Karpas-422 (cell line): ENCODE measurements around a stretch of chr15.

GRCh38 chr15:93067712-93067986 lies 21.4 kb downstream of the RGMA start:
- PRO-cap = no peak
- RAMPAGE, long total RNA = no peak

DNA sequence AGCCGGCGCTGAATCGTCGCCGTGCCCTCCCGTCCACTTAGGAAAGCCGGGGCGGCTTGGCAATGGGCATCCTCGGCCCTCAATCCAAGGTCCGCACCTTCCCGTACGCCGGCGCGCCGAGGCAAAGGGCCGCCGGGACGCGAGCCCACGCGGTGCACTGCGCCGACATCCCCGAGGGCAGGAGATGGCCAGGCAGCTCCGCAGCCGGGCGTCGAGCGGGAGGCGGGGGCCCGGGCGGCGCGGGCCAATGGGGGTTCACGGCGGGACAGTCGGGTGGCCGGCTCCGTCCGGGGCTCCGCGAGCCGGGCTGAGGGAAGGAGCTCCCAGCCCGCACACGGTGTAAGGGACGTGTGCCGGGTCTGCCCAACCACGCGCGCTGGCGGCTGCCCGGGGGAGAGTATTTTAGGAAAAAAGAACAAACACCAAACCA lies 694 bp downstream of the RGMA start:
- PRO-cap = no peak
- RAMPAGE, long total RNA = no peak

GRCh38 chr15:93265013-93265373 lies 176.0 kb upstream of the RGMA start:
- PRO-cap = no peak
- RAMPAGE, long total RNA = no peak

DNA sequence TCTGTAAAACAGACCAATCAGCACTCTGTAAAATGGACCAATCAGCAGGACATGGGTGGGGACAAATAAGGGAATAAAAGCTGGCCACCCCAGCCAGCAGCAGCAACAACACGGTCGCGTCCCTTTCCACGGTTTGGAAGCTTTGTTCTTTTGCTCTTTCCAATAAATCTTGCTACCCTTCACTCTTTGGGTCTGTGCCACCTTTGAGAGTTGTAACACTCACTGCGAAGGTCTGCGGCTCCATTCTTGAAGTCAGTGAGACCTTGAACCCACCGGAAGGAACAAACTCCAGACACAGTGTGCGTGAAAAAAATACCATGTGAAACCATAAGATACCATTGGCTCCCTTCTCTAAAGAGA lies 465.7 kb upstream of the RGMA start:
- PRO-cap = no peak
- RAMPAGE, long total RNA = no peak

DNA sequence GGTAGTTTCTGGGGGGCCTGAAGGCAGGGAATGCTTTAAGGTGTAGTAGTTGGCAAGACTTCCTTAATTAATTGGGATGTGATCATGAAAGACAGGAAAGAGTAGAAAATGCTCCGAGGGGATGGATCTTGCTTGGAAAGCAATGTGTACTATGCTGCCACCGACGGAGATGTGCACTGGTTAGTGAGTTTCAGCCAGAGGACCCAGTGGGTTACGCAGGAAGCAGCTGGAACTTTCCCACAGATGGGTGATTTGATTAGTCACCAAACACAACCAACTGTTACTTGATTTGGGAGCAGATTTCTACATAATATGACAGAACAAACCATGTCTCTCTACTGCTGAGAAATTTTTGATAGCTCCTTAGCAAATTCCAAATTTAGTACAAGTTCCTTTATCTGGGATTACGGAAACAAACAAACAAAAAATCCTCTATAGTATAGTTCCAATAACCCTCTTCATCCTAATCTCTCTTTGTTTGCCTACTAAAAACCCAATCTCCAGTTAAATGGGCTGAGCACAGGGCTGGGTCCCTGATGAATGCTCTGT lies 245.4 kb upstream of the MCTP2 start:
- PRO-cap = no peak
- RAMPAGE, long total RNA = no peak

DNA sequence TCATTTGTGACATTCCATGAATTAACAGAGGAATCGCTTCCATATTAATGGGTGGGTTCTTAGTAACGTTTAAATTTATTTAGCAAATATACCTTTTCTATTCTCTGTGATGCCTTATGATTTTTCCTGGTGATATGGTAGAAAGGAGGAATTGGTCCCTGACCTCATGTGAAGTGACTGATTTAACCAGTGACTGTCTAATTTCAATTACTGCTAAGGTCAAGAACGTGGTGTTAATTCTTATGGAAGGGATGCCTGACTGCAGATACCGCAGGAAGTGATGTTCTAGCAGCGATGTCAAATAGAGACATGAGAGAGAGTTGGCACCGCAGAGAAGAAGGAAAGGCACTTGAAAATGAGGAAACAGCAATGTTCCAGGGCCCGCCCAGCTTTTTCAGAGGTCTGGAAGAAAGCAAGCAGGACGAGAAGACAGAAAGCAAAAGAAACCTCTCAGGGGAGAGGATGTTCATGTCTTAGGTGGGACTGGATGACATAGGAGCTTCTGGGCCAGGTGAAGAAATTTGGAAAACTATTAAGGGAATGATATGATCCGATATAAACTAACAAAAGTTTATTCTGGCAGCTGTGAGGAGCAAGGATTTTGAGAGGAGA lies 146.3 kb downstream of the MCTP2 start:
- PRO-cap = no peak
- RAMPAGE, long total RNA = no peak

GRCh38 chr15:94406427-94407159 lies 175.2 kb downstream of the MCTP2 start:
- PRO-cap = no peak
- RAMPAGE, long total RNA = no peak

- PRO-cap = no peak
- RAMPAGE, long total RNA = no peak
Measured at GRCh38 chr15:94459675-94460495, 228.5 kb downstream of the MCTP2 start.

DNA sequence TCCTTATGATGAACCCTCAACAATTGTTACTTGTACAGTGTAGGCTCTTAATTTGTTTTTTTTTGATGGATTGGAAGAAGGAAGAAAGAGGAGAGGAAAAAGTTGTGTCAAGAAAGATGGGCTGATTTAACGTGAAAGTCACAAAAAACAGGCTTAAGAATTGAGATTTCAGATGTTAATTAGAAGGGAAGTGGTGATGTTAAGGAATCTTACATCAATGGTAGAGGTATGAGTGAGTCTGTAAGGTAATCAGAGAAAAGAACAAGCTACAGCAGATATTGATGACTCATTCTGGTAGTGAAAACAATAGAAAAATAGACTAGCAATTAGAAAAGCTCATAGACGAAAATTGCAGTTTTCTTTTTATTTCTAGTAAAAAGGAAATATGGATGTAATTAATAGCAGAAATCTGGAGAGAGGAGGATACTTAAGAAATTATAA lies 559.6 kb downstream of the MCTP2 start:
- PRO-cap = no peak
- RAMPAGE, long total RNA = no peak

DNA sequence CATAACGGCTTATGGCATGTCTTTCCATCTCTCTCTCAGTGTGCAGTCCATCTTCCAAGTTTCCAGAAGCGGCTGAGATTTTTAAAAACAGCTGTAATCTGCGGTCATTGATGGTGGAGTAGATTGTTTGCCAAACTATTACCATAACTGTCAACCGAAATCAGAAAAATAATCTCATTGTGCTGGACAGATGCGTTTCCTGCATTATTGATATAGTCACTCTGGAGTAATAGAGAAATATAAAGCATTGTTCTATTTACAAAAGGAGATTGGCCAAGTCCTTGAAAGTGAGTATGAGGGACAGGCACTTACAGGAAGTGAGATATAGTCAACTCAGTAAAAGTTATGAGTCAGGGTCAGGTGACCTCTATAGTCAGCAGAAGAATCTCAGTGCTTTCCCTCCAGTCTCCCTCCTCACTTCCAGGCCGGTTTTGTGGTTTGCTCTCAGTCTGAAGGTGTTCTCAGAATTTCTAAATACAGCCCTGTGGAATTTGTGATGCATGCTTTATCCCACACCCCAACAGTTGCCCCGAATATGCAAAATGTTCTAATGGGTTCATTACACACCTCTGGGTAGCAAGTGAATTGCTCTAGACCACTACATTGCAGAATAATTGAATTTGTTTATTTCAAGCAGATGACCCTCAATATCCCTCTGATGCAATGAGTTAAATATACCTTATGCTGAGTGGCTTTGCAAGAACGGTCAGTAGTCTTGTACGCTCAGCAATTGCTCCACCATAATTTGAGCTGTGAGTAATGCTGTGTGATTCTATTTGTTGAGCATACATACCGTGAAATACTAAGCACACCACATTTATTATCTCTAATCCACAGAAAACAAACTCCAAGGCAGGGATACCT lies 787.6 kb downstream of the MCTP2 start:
- PRO-cap = no peak
- RAMPAGE, long total RNA = no peak

GRCh38 chr15:95161954-95162507 lies 930.7 kb downstream of the MCTP2 start:
- PRO-cap = no peak
- RAMPAGE, long total RNA = no peak

DNA sequence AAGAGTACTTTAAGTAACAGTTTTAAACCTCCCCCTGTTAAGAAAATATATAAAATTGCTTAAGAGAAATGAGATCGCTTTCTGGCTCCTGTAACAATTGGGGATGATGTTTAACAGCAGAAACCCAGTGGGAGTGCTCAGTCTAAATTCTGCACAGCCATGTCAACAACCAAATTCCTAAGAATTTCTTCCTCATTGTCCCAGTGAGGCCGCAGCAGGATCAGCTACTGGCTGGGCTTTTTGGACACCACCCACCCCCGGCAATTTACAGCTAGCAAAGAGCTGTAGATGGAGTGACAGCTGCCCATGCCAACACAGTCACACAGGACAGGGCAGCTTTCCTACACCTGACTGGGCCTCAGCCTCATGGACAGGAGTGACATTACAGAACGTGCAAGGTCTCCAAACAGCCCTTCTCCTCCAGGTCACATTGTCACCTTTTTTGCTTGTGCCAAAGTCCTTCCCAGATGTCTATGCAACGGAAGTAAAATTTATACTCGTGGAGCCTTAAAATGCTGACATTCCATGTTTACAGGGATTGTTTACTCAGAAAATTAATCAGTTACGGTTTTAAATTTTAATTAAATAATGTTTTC lies 943.0 kb downstream of the MCTP2 start:
- PRO-cap = no peak
- RAMPAGE, long total RNA = no peak

GRCh38 chr15:95458606-95459226 lies 871.8 kb upstream of the NR2F2 start:
- PRO-cap = no peak
- RAMPAGE, long total RNA = no peak

GRCh38 chr15:95468745-95469223 lies 861.7 kb upstream of the NR2F2 start:
- PRO-cap = no peak
- RAMPAGE, long total RNA = no peak

- PRO-cap = no peak
- RAMPAGE, long total RNA = no peak
Measured at GRCh38 chr15:95669014-95669675, 661.4 kb upstream of the NR2F2 start.

- PRO-cap = no peak
- RAMPAGE, long total RNA = no peak
Measured at GRCh38 chr15:95839212-95839750, 491.2 kb upstream of the NR2F2 start.

DNA sequence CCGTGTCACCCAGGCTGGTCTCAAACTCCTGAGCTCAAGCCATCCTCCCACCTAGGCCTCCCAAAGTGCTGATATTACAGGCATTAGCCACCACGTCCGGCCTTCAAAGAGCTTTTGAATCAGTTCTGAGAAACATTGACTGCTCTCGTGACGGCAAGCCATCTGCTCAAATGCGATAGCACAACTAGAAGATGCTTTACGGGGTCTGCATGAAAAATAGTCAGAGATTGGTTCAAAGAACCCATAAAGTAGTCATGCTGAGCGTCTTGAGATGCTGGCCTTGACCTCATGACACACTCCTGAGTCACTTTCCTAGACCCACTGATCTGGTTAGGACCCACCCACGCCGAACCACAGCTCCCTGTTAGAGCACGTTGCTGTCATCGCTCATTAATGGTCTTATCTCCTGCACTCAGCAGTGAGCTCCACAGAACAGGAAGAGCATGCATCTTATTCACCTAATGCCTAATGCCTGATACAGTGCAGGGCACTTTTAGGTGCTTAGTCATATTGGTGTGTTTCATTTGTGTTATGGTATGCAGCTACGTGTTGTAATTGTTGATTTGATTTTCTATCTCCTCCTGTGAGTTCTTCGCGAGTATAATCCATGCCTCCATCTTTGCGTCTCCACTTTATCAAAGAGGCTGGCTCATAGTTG lies 56.8 kb upstream of the NR2F2 start:
- PRO-cap = no peak
- RAMPAGE, long total RNA = no peak

DNA sequence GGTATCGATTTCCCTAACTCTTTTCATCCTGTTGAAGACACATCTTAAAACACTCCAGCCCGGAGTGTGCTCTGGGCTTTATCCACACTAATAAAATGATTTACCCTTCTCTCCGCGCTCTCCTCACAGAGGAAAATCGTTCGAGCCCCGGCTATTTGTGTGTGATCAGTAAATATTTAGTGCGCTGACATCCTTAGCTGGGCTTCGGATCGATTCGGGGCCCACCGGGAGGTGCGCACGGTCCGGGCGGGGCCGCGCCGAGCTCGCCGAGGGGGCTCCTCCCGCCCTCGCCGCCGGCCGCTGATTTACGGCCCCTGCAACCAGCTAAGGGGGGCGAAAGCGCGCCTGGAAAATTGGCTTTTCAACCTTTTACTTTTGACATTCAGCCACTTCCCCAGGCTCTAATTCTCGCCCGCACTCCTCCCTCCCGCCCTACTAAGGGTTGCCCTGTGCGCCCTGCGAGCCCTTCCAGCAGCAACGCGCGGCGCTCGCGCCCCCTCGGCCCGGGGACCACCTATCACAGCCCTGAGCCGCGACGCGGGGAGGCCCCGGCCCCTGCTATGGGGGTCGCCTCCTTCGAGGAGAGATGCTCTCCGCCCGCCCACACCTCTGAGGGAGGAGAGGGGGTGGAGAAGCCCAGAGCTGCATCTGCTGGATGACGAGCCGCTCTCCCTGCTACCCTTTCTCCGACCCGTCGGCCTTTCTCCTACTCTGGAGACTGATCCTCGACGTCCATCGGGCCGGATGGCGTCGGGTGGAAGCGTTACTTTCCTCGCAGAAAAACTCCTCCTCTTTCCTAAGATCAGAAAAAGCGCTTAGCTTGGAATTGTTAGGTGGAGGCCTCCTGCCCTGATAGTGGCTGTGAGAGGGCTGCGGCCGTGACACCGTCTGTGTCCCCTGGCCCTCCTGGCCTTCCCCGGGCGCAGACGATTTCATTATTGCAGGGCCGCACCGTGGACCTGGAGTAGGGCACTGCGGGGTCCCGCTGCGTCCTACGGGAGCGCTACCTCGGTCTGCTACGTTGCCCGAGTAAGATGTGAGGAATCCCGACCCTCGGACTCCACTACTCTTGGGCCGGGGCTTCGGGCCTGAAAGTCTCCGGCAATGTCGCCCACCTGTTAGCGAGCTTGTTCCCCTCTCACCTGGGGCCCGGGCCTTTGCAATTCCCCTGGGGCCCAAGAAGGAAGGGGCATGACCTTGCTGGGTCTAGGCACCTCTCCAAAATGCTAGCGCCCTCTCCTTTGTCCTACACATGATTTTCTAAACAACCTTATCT lies 7.6 kb upstream of the NR2F2 start:
- PRO-cap = no peak
- RAMPAGE, long total RNA = no peak

DNA sequence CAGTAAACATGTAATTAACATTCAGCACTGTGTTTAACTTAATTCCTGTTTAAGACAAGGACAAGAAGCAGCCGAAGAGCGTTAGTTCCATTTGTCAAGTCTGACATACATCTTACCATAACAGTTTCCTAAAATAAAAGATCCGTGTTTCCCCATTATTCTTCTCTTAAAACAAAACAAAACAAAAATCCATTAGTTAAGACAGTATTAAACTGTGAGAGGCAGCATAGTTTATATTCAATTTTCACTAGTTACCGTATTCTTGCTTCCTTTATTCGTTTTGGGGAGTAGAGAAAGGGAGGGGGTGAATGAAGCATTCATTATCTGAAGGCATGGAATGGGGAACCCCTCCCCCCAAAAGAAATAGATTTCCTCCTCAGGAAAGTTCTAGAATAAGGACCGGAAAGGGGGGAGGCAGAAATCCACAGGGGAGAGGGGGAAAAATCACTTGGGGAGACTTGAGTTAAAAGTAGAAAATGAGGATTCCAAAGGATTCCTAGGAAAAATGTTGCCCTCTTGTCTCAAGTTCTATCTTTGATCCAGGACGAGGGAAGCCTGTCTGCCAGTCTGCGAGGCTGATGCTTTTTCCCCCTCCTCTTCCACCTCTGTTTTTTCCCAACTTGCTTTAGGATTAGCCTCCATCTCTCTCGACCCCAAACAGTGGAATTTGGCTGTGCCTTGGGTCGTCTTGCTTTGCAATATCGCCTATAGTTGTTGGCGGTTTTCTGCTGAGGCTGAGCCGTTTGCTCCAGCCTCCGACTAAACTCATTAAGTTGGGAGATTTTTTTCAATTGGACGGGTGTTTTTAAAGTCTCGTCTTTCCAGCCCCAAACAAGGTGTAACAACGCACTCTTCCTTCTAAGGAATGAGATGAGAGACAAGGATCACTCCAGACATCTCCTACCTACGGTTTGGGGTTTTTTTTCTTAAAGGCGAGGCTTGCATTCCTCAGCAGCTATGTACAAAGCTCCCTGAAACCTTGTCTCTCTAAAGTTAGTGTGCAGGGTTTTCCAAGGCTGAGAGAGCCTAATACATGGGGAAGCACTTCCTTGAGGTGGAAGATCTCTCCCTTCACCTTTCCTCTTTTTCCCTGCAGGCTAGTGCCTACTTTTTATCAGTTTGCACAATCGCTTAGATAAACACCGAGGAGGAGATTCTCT lies 5.1 kb upstream of the NR2F2 start:
- PRO-cap = no peak
- RAMPAGE, long total RNA = no peak

DNA sequence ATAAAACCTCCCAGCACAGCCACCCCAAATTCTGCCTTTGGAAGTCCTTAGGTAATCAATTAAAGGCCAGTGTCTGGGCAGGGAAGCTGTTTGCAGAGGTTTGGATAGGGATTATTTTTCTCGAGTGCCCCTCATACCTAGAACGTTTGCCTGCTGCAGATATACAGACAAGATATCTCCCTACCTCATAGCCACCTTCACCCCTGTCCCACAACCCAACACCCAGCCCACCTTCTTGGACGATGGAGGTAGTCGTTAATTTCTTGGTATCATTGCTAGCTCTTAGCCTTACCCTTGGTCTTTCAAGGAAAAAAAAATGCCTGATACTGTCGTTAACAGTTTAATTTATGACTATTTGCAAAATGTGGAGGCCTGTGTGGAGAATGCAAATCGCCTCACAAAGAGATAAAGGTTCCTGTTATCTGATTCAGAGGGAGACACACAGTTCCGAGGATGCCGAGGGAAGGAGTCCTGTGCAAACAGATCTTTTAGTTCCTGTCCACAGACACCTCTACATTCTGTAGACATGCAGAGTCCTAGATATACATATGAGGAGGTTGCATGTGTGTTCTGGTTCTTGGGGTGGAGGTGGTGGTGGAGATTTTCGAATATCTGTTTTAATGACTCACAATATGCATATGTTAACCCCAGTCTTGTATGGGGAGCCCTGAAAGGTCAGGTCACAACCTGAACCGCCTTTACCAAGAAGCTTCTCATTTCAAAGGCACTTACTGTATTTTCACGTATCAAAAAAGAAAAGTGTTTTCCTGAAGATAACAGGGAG lies 5.5 kb downstream of the NR2F2 start:
- PRO-cap = no peak
- RAMPAGE, long total RNA = no peak